ENCODE measurements around the gene PLAGL1.

DNA sequence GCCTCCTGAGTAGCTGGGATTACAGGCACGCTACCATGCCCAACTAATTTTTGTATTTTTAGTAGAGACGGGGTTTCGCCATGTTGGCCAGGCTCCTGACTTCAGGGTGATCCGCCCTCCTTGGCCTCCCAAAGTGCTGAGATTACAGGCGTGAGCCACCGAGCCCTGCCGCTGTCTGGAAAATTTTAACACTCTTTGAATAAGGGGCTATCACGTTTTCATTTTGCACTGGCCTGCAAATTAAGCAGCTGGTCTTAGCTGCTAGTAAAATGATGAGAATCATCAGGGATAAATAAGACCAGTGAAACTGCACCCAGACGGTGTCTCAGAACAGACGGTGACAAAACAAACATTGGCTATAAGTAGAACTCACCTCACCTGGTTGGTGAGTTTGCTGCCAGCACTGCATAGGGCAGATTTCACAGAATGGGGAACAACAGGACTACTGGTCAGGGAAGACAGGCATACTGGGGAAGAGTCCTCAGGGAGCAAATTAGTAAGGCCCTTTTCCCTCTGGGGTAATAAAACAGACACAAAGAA is 175.8 kb upstream of the CITED2 start:
- RRBS, result no CpG with 5 or more reads among the region's 10 CpGs

- RRBS, result no CpG with 5 or more reads among the region's 4 CpGs
Observed at GRCh38 chr6:139626473-139627175, 252.2 kb upstream of the CITED2 start.

DNA sequence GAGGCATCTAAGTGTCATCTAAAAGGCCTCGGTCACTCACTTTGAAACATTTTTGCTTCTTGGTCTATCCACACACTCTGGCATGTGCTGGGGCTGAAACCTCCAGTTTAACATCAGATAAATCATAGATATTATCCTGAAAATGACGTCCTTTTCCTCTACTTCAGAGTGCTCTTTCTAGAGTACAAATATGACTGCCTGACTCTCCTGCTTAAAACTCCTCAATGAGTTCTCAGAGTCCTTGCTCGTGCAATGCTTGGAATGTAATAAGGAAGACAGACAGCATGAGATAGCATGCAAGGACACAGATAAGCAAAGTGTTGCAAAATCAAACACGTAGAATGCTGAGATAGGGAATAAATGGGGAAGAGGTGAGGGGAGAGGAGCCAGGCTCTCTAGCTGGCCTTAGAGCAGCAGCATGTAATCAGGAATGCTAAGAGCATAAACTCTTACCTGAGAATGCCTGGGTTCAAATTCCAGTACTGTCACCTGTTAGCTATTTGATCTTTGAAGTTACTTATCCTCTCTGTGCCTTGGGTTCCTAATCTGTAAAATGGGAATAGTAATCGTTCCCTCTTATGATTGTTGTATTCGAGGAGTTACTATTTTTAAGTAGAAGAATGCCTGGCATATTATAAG is 374.2 kb upstream of the CITED2 start:
- RRBS, result no CpG with 5 or more reads among the region's 6 CpGs

DNA sequence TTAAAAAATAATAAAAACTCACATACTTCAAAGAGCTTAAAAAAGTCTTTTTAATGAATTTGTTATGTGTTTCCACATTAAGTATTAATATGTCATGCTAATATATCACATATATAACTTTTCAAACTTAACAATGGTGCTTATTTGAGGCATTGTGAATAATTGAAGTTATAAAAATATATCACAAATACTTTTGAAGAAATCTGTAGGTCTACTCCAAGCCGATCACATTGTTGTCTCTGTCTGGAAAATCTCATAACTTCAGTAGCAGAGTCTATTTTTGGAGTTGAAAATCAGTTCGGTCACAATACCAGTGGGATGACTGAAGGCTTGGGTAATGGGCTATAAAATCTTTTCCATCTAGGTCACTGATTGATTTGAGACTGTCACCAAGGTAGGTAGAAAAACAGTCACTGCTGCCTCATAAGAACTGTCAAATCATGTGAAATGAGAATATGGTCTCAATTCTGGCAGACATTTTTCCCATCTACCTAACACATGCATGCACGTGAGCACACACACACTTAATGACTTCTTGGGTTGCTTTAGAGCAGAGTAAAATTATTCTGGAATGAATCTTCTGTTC is 1162.7 kb upstream of the CITED2 start:
- RRBS, result no CpG with 5 or more reads among the region's 3 CpGs

- RRBS, result no CpG with 5 or more reads among the region's 12 CpGs
Observed at GRCh38 chr6:141260882-141261384, 871.8 kb upstream of the GJE1 start.

DNA sequence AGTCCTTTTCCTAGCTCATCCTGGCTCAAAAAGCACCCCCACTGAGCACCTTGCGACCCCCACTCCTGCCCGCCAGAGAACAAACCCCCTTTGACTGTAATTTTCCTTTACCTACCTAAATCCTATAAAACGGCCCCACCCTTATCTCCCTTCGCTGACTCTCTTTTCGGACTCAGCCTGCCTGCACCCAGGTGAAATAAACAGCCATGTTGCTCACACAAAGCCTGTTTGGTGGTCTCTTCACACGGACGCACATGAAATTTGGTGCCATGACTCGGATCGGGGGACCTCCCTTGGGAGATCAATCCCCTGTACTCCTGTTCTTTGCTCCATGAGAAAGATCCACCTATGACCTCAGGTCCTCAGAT is 116.9 kb upstream of the GJE1 start:
- RRBS, result no CpG with 5 or more reads among the region's 9 CpGs

DNA sequence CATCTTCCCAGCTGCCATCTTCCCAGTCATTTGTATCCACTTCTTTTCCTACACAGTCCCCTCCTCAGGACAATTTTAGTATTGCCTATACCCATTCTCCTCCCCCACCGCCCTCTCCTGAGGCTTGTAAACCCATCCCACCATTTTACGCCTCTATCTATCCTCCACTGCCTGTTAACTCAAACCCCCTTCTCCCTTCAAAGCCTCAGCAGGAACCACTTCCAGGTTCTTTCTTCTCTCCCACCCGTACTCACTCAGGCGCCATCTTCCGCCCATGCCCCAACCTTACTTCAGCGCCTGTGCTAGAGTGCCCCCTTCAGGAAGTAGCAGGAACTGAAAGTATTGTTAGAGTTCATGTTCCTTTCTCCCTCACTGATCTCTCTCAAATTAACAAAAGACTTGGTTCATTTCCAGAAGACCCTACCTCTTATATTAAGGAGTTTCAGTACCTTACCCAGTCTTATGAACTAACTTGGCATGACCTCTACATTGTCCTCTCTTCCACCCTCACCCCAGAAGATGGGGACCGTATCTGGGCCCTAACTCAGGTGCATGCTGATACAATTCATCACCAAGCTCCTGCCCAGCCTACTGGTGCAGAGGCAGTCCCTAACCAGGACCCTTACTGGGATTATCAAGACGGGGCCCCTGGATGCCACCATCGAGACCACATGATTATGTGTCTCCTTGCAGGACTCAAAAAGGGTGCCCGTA is 236.1 kb downstream of the ADGRG6 start:
- RRBS, result no CpG with 5 or more reads among the region's 10 CpGs

DNA sequence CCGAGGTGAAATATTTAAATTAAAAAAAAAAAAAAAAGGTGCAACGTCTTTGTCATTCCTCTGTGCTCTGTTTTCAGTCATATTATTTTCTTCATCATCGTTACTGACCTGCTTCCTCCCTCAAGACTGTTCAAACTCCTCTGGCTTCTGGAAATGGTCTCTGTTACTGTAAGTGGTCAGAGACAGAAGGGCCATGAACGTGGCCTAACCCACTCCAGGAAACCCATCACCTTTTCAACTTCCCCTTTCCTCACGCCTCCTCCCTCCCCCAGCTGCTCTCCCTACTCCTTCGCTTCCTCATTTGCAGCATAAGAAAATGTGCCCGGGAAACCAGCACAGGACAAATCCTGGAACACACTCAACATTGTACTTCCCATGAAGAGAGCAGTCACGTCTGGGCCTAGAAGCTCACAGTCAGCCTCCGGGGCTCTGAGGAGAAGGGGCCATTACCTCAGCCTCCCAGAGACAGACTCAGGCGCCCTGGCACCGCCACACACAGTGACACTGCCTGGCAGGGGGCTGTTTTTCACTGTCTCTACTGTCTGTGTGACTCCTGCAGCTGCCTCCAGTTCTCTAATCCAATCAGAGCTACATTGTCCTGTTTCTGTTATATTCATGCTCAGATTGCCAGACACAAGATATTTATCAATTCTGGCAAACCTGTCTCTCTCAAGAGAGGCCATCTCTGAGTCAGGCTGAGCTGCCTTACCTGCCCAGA is 242.4 kb downstream of the HIVEP2 start:
- RRBS, result 28% methylated on average over 3 of the region's 11 CpGs

DNA sequence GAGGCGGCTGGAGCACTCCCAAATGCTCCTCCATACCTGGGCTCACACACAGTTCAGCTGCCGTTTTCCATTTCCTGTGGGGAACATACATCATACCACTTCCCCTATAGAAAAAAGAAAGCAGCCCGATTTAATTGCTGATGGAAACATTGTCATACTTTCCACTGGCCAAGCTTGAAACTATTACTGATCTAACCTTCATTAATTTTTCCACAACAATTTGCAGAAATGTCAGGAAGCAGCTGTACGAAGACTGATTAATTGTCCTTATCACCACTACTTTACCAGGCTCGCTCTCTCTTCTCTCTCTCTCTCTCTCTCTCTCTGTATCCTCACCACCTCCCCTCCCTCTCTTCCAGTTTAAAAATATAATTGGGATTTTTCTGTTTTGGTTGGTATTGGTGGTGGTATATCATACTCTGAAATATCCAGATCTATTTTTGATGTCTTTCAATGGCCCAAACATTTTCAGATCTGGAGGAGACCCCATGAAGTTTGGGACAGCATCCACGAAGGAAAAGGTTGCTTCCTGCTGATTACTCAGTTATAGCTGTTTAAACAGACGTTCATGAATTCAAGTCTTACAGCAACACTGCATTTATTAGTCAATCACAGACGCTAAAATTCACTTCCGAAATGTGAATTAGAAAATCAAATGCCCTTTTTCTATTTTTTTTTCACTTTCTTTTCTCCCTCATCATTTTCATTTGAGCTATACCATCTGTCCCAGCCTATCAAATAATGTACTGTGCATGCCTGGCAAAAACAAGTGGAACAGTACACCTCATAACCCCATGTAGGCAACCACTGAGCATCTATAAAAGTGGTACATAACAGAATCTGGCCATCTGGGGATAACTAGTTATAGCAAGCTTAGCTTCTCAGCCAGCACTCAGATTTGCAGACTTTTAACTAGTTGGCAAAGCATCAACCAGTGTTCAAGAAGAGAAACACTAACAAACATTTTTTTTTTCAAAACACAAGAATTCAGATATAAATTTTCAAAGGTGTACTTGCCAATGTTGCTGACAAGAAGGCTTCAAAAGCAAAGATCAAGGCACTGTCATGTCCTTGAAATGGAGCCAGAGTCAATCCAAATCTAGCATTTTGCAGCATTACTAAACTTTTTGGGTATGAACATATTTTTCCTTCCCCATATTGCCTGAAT is 124.6 kb downstream of the HIVEP2 start:
- RRBS, result no CpG with 5 or more reads among the region's 9 CpGs

DNA sequence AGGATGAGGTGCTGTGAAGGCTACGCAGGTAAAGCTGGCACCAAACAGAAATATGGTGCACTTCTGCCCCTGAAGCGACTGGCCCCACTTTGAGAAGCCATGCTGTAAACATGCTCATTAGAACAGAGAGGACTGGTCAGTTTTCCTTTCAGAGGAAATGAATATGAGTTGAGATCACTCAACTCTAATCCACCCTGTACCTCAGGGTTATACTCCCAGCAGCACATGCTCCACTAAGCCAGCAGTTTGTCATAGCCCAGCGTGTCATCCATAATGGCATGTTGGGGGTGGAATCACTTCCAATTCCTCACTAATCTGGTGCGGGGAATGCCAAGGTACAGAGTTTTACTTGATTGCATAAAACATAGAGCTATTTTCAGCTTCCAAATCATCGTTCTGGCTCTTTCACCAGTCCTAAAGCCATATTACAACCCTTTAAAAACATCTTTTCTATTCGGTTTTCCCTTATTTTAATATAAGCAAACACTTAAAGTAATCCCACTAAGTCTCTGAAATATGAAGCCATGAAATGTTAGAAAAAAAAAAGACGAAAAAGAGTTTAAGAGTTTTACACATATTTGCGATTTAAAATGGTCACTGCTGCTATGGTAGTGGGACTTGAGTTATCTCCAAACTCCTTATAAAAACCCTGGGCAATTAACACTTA is 98.0 kb downstream of the HIVEP2 start:
- RRBS, result no CpG with 5 or more reads among the region's 8 CpGs

DNA sequence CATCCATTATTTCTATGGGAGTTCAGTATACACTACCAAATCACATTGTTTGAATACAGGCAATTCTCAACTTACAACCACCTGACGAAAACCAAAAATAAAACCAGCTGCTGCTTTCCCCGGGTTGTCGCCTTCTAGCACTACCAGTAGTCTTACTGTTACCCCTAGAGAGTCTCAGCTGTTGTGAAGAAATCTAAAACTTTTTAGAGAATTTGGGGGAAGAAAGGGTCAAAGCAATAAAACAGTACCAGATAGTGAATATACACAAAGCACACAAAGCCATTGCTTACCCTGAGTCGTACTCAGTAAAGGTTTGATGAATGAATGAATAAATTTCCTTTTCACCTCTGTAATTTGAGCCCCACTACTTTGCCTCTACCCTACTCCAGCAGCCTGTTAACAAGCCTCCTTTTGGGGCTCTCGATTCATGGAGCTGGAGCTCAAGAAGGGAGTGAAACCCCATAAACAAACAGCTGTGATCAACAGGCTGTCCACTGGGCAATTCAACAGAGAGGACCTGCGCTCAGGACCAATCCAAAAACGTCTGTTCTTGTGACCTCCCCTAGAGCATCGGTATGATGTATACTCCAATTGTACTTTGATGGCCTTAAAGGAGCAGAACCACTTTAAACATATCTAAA is 37.6 kb downstream of the HIVEP2 start:
- RRBS, result no CpG with 5 or more reads among the region's 8 CpGs

DNA sequence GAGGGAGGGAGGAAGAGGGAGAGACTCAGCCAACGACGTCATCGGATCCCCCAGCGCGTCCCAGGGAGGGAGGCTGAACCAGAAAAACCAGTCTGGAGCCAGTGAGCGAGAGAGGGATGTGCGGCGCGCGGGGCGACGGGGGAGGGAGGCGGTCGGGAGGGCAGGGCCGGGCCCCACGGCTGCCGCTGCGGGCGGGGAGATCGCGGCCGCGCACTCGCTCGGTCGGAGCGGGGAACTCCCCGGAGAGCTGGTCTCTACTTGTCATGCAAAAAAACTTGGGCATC is 1.4 kb upstream of the HIVEP2 start:
- RRBS, result 2% methylated on average over 13 of the region's 28 CpGs

- RRBS, result no CpG with 5 or more reads among the region's 6 CpGs
Observed at GRCh38 chr6:143536206-143536538, 24.7 kb upstream of the FUCA2 start.

DNA sequence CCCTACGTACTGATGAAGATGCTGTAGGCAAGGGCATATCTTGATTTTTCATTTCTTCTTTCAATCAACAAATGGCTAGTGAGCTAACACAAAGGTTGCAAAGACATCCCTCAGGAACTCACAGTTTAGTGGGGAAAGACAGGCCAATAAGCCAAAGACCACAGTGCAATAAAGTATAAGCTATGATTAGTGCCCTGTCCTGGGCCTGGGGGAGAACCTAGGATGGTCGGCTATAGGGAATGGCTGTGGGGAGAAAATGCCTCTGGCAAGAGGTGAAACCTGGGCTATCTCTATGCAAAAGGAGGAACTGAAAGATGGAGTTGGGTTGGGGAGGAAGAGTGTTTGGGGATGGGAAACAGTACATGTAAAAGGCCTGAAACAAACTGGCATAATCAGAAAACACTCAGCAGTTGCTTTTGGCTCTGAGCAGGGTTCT is 31.8 kb upstream of the FUCA2 start:
- RRBS, result no CpG with 5 or more reads among the region's 2 CpGs

DNA sequence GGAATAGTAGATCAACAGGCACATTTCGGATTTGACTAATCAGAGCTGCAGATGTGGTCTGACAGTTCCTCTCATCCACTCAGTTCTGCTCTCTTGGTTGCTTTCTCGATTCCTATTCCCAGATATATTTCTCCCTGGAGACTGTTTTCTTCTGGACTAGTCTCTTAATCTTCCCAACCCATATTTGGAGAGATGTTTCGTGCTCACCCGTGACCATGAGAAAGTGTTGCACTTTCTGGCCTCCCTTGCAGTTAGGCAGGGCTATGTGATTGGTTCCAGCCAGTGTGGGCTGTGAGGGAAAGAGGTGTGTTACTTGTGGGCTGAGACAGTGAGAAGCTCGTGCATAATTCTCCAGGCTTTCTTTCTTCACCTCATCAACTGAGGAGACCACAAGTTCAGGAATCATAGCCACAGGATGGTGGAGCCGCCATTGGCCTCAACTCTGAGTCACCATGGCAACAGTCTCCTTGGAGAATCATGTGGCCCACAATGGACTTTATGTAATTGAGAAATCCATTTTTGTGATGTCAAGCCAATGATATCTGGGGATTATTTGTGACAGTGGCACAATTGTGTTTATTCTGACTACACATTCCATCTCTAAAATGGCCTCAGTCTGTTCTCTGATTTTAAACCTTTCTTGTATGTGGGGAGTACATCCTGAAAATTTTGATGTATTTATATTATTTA is 57.5 kb upstream of the FUCA2 start:
- RRBS, result no CpG with 5 or more reads among the region's 6 CpGs

- RRBS, result 27% methylated on average over 5 of the region's 13 CpGs
Observed at GRCh38 chr6:143608005-143608469, 69.7 kb upstream of the PHACTR2 start.

DNA sequence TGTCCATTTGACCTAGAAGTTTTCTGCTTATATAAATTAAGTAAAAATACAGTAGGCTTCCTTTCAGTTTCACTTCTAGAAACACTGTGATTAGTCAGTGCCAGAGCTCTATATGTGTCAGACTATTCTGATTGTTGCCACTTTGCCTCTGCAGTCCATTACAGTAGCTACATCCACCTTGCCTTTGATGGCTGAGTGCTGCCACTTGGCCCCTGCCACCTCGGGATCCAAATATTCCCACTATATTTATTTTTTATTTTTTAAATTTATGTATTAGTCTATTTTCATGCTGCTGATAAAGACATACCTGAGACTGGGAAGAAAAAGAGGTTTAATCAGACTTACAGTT is 8.0 kb downstream of the ZC2HC1B start:
- RRBS, result no CpG with 5 or more reads among the region's 1 CpG

- RRBS, result 20% methylated on average over 57 of the region's 124 CpGs
Observed at GRCh38 chr6:144007743-144008880, at the start of gene PLAGL1. Gene PLAGL1, minus strand, starts transcription at chr6:144008259.

GRCh38 chr6:144065131-144065415 is 30.3 kb downstream of the SF3B5 start:
- RRBS, result no CpG with 5 or more reads among the region's 11 CpGs

GRCh38 chr6:144157870-144158561 is 7.7 kb downstream of the STX11 start:
- RRBS, result no CpG with 5 or more reads among the region's 4 CpGs